Neutrophil (primary cell): ENCODE measurements around the genes PHRF1 and IRF7.

DNA sequence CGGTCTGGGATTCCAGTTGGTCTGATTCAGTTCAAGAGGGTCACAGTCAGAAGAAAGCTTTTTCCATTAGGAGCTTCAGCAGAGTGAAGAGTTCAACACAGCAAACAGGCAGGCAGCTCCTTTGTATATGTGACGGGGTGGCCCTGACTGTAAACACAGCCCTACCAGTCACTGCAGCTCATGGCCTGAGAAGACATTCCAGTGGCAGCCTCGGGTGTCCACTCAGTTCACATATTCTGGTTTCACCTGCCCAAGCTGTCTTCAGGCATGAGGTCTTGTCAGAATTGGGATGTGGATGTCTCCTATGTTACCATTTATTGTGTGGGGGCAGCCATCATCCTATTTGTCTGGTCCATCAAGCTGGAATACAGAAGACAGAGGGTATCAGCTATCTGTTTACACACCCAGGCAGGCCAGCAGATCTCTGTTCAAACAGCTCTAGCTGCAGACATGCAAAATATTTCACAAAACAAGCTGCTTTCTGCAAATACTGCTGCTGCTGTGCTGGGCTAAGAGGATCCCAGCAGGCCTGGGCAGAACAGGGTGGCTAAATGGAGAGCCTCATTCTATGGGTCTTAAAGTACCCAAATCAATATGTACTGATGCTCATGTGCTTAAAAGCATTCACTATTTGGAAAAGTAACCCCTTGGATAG is 9.0 kb downstream of the RIC8A start:
- PRO-cap = no peak

DNA sequence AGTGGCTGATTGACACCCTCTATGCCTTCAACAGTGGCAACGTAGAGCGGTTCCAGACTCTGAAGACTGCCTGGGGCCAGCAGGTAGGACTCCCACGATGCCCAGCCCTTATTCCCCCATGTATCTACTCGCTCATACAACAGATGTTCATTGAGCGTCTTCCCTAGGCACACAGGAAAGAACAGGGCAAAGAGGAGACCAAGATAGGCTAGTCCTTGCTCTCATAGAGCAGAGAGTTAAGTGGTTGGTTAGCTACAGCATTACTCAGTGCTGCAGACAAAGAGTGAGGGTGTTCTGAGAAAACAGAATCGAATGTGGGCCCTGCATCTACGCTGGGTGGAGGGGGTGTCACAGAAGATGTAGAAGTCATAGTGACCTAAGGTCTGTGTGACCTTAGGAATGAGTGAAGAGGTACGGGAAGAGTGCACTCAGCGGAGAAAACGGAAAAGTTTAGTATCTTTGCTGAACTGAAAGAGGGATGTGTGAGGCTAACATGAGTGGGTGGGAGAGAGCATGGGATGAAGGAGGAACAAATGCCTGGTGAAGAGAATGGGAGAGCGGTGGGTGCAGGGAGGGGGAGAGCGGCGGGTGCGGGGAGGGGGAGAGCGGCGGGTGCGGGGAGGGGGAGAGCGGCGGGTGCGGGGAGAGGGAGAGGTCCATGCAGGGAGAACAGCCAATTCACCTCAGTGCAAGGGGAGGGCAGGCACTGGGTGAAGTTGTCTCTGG is 12.4 kb downstream of the PSMD13 start:
- PRO-cap = no peak

DNA sequence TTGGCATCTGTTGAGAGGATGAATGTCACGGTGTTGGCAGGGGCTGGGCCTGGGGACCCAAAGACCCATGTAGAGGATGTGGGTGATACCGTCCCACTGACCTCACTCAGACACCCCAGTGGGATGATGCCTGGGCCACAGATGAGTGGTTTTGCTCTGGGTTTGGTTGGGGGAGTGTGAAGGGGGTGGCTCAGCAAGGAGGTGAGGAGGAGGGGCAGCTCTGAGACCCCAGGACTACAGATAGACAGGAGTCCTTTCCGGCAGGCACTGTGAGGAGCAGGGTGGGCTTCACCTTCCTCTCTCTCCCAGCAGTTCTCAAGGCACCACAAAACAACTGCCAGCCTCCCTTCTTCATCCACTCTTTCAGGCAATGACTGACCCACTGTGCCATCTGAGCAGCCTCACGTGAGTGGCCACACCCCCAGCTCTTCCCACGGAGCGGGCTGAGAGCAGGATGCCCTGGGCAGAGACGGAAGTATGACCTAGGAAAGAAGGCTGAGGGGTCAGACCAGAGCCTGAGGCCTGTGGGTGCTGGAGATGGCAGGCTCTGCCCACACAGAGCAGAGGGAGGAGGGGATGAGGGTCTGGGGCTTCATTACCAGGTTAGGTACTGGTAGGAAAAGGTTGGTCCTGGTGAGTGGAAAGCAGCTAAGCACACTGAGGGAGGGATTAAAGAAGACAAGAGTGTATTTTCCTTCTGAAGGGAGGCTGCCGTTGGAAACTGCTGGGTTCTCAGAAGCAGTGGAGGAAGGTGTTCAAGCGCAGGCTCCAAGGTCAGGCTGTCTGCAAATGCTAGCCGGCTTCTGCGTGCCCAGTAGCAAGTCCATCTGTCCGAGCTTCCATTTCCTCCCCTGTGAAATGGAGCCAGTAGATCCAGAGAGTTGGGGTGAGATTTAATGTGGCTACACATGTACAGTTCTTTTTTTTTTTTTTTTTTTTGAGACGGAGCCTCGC is 4.5 kb downstream of the NLRP6 start:
- PRO-cap = no peak

DNA sequence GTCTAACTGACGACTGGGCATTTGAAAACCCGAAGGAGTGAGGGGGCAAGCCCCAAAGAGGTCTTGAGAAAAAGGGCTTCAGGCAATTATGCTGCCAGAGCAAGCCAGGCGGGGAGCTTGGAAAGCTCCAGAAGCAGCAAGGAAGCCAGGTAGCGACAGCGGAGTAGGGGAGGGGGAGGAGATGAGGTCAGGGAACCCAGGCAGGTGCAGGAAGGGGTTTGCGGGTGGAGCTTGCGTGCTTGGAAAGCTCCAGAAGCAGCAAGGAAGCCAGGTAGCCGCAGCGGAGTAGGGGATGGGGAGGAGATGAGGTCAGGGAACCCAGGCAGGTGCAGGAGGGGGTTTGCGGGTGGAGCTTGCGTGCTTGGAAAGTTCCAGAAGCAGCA is 1.7 kb upstream of the PGGHG start:
- PRO-cap = no peak

GRCh38 chr11:291402-292170 is 2.7 kb downstream of the PGGHG start:
- PRO-cap = no peak

DNA sequence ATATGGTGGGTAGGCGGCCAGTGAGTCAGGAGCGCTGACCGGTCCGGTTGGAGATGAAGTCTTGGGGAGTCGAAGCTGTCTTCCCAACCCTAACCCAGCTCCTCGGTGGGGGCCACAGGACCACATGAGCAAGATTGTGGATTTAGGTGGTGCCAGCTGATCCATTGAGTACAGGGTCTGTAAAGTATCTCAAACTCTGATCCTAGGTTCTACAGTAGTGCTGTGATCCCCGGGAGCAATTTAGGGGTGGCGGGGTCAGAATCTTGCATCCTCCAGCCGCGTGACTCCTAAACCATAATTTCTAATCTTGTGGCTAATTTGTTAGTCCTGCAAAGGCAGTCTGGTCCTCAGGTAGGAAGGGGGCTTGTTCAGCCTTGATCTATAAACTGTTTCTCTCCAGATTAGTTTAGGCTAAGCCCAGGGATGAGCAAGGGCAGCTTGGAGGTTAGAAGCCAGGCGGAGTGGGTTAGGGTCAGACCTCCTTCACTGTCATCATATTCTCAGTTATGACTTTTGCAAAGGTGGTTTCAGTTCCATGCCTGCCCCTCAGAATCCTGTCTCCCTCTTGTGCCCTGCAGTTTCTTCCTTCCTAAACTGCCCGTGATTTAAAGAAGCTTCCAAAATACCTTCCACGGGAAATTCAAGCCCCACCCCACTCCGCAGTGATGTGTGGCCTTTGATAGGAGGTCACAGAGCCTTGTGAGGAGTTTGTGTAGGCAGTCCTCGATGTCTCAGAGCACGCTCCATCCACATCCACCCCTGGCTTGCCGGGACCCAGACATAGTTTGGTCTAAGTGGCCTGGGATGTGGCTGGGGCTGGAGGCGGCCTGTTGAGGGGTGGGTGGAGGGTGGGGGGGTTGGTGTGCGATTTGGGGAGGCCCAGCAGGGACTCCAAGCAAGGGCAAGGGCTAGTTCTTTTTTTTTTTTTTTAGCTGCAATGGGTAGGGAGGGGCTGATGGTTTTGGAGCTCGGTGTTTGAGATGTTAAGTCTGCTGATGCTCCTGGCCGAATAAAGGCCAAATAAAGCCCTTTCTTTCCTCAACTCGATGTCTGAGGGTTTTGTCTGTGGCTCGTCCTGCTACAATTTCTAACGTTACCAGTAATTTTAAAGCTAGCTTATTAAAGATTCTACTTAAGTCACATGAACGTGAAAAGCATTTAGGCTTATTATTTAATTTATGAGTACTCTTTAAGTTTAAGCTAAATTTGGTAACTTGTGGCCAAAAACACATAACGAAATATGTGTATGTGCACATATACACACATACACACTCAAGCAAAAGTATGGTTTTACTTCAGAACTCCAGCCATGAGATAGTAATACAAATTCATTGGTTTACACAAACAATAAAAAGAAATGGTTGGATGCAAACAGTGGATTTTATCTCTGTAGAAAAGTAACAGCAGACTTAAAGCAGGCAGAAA is 1.6 kb upstream of the IFITM1 start:
- PRO-cap = no peak

DNA sequence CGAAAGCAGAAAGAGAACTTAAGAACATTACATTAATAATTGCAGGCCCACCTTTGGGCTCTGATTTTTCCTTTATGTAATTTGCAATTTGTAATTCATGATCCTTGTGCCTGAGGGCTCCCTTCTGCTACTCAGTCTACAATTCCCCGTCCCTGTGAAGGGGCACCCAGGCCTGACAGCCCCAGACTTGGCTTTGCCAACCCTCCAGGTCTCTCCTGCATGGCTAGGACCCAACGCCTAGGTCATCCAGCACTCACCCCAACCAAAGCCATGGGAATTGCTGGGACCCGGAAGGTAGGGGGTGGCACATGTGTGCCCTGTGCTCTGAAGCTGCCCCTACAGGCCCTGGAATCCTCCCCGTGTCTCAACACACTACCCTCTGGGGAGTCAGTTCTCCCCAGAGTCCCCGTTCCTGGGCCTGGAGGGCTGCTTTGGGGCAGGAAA is 698 bp upstream of the IFITM1 start:
- PRO-cap = no peak

DNA sequence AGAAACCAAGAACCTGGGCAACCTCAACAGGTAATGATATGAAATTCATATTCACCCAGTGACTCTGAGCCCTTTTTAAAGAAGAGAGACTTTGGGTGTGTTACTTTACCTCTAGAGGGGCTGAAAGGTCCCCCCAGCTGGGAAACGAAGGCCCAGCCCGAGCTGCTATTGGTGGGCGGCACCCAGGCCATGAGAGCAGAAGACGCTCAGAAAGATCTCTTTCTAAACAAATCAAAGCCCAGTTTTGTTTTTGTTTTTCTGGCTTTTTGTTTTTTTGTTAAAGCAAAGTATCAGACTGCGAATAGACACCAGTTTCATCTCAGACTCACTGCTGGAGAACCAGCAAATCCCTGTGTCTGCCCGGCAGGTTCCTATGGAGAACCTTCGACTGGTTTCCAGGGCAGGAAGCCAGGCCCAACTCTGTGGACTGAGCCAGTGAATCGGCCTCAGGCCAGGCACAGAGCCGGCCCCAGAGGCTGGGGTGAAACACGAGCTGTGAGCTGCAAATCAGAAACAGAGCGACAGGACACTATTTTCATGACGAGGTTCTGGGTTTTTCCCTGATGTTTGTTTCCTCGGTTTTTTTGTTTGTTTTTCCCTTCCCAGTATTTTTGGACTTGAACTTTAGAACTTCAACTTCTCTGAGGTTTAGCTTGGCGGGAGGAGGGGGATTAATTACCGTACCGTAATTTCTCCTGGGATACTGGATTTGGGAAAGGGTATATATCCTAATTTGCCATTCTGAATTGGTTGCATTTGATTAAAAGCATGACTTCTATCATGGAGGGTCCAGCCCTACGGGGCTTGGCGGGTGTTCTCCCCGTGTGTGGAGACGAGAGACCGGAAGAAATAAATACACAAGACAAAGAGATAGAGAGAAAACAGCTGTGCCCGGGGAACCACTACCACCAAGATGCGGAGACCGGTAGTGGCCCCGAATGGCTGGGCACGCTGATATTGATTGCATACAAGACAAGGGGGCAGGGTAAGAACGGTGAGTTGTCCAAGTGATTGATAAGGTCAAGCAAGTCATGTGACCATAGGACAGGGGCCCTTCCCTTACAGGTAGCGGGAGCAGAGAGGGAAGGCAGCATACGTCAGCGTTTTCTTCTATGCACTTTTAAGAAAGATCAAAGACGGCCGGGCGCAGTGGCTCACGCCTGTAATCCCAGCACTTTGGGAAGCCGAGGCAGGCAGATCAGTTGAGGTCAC is 15.8 kb upstream of the B4GALNT4 start:
- PRO-cap = no peak

GRCh38 chr11:358376-358782 is 10.9 kb upstream of the B4GALNT4 start:
- PRO-cap = no peak

- PRO-cap = no peak
Measured at GRCh38 chr11:368218-368867, 956 bp upstream of the B4GALNT4 start.

DNA sequence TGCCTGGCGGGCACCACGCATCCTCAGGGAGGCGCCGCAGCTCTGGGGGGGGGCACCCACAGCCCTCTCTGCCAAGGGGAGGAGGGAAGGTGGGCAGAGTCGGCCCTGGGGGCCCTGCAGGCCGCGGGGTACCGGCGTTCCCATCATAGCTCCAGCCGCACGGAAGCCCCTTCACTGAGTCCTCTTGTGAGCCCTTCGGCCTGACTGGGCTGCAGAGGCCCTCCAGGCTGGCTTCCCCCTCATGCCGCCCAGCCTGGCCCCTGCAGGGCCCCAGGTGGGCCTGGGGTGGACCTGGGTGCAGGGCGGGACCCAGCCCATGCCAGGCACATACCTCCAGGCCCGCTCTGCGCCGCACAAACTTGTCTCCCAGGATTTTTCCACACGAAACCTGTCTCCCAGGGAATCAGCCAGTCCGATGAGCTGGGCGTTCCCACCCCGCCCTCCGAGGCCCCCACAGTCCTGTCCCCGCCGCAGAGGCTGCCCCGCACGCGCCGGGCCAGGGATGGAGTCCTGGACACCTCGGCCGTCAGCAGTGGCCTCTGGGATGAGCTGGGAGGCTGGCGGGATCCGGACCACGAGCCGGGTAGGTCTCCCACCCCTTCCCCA is 1.8 kb upstream of the PKP3 start:
- PRO-cap = no peak

GRCh38 chr11:392901-393700 is 908 bp upstream of the PKP3 start:
- PRO-cap = no peak

GRCh38 chr11:405384-406245 is 9.2 kb downstream of the SIGIRR start:
- PRO-cap = no peak

DNA sequence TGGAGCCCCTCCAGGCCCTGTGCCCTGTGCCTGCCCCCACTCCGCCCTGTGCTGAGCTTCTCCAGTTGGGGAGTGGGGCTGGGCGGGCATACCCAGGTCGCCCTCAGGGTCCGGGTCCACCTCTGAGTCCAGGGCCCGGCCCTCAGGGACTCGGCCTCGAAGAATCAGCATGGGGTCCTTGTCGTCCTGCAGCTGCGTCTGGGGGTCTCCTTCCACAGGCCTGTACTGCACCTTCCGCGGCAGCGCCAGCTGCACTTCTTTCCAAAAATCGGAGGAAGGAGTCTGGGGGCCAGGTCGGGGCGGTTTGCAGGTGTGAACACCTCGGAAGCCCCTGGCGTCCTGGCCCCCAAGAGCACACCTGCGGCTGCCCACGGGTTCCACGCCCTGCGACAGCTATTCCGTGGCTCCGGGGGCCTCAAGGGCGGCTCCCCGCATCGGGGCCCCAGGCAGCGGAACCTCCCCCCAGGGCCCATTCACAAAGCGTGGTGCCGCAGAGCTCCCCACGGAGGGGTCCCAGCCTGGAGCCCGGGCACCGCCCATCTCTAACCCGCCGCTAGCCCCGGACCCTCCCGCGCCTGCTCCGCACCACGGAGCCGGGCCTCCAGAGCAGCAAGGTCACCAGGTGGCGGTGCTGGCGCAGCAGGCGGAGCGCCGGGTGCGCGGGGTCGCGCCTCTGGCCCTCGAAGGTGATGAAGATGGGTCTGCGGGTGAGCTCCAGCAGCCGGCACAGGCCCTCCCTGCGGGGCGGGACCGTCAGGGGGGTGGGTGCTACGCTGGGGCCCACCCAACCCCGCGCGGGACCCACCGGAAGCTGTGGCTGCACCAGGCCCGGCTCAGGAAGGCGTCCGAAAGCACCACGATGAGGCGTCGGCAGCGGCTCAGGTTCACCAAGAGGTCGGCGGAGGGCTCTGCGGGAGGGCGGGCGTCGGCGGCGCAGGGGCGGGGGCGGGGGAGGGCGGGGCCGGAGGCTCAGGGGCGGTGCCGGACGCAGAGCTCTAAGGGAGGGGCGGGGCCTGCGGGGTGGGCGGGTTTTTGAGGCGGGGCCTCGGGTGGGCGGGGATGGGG is 8.2 kb downstream of the SIGIRR start:
- PRO-cap = unidirectional peak, minus-strand start at position 688 of the sequence

GRCh38 chr11:441574-441816 is 316 bp downstream of the ANO9 start:
- PRO-cap = no peak

DNA sequence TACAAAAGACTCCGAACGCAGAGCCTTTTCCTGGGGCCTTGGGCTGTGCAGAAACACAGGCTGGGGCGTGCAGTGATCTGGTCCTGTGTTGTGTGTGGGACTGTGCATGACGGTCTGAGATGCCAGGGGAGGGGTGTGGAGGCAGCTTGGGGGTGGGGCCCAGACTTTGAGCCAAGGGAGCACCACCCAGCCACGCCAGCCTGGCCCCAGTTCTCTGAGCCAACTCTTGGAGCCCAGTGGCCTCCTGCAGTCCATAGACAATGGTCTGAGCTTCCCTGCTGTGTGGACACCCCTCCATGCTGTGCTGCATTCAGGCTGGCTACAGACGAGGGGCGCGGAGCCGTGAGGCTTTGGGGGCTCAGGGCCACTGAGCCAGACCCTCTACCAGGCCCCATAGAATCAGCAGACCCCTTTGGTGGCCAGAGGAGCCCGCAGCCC is 6.8 kb downstream of the LRRC56 start:
- PRO-cap = no peak

GRCh38 chr11:576068-577138 is at the start of gene PHRF1:
Gene PHRF1 (plus strand): TSS chr11:576470.
- PRO-cap = bidirectional peak, plus-strand start at chr11:576472, minus-strand start at chr11:576414

- PRO-cap = bidirectional peak, plus-strand start at chr11:616164, minus-strand start at chr11:615950
Measured at GRCh38 chr11:615851-616445, at the start of gene IRF7. Gene IRF7 (minus strand): TSS chr11:615950.

GRCh38 chr11:657764-658114 is 20.7 kb downstream of the DRD4 start:
- PRO-cap = no peak

DNA sequence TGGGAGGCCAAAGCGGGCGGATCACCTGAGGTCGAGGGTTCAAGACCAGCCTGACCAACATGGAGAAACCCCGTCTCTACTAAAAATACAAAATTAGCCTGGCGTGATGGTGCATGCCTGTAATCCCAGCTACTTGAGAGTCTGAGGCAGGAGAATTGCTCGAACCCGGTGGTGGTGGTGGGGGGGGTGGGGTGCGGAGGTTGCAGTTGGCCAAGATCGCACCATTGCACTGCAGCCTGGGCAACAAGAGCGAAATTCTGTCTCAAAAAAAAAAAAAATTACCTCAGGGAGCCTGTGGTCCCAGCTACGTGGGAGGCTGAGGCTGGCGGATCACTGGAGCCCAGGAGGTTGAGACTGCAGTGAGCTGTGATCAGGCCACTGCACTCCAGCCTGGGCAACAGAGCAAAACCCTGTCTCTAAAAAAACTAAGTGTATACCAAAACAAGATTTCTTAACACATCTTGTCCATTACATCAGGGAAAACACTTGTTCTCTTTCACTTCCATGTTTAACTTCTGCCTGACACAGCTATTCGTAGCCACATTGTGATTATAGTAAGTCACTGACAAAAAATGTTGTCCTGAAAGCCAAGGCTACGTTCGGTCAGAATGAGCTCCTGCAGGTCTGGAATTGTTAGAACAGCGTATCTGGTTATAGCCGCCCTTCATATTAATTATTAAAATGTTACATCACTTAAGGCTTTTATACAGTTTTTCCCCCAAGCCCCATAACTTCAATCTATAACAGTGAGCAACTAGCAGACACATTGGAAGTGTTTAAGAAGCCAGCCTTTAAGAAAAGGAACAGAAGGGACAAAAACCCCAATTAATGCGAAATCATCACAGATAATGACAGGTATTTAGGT is 1.5 kb downstream of the TMEM80 start:
- PRO-cap = no peak